Sigmoid colon (tissue), 4 donors: ENCODE results near the gene NRP1.

DNA sequence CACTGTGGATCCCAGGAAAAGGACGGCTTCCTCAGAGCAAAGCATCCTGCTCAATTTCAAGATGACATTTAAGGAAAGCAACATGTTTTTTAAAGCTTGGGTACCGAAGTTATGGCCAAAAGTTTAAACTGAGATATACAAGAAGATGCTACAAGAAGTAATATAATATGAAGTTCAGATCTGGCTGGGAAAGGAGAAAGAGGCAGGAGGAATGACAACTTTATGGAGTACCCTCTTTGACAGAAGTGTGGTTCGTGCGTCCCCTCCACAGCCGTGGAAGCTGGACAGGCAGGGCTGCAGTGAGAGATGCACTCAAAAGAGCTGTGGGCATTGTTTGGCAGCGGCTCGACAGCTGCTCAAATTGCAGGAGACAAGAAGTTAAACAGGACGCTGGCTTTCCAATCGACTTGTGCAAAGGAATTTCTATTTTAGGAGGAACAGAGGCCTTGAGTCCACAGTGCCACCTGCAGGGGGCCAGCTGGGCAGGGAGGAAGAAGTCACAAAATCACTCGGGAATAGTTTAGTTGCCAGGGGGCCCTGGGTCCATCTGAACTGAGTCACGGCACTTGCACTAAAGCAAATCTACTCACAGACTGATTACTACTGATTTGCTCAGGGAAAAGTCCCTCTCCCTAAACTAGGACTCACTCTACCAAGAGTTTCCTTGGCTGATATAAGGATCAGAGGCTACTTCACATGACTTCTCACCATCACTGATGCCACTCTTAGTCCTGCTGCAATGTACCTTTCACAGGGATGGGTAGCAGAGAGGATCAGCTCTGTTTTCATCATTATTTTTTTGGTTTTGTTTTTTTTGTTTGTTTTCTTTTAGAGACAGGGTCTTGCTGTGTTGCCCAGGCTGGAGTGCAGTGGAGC lies 201.0 kb downstream of the JCAD start:
- PRO-cap: unidirectional peak, minus-strand start at position 274 of the sequence
- RAMPAGE, long total RNA, 4 experiments: no peak in any of the 4 experiments

- PRO-cap: unidirectional peak, plus-strand start at chr10:30000984; unidirectional peak, plus-strand start at chr10:30001022
- RAMPAGE, long total RNA, 4 experiments: no peak in any of the 4 experiments
Measured at GRCh38 chr10:30000687-30001761, 58.4 kb downstream of the JCAD start.

GRCh38 chr10:30187881-30188471 lies 128.6 kb upstream of the JCAD start:
- PRO-cap: no peak
- RAMPAGE, long total RNA, 4 experiments: no peak in any of the 4 experiments

GRCh38 chr10:30247654-30248113 lies 101.4 kb downstream of the MTPAP start:
- PRO-cap: no peak
- RAMPAGE, long total RNA, 4 experiments: no peak in any of the 4 experiments

DNA sequence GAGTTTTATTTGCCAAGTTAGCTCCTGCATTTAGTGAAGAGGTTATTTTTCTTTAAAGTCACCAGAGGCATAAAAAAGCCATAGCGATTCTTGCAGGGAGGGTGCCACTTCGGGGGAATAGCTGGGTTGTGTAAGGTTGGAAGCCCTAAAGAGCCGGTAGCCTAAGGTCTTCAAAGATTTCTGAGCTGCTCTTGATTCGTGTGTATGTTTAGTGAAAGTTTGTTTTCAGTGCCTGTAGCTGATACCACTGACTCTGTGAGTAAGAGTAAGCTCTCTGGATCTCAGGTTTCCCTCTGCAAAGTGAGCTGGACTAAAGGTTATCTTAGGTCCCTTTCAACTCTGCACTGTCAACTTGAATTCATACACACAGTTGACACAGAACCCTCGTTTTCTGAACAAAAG lies 4.4 kb downstream of the MAP3K8 start:
- PRO-cap: no peak
- RAMPAGE, long total RNA, 4 experiments: no peak in any of the 4 experiments

DNA sequence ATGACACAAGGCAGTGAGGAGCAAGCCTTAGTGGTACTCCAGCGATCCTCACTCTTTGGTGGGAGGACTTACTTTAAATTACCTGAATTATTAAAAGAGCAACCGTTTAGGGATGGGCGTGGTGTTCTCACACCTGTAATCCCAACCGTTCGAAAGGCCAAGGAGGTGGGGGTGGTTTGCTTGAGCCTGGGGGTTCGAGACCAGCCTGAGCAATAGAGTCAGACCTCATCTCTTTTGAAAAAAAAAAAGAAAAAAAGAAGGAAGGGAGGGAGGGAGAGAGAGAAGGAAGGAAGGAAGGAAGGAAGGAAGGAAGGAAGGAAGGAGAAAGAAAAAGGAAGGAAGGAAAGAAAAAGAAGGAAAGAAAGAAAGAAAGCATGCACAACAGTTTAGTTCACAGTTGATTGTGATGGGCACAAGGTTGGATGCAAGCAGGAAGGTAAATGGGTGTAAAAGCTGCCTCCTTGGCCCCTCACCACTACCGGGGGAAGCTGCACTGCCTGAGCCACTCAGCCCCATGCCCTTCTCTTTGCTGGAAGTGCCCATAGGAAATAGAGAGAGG lies 19.7 kb downstream of the MAP3K8 start:
- PRO-cap: no peak
- RAMPAGE, long total RNA, 4 experiments: start-site peak on the plus strand in 2 of 4 experiments, centred at positions 211 to 227 of the sequence, 26 to 84 reads per replicate

GRCh38 chr10:30454232-30455518 lies 20.7 kb downstream of the MAP3K8 start:
- PRO-cap: no peak
- RAMPAGE, long total RNA, 4 experiments: no peak in any of the 4 experiments

GRCh38 chr10:30820152-30820626 lies 190.6 kb upstream of the LYZL2 start:
- PRO-cap: unidirectional peak, minus-strand start at chr10:30820446
- RAMPAGE, long total RNA, 4 experiments: no peak in any of the 4 experiments

- PRO-cap: no peak
- RAMPAGE, long total RNA, 4 experiments: no peak in any of the 4 experiments
Measured at GRCh38 chr10:31120212-31120901, 88.7 kb upstream of the ZNF438 start.

DNA sequence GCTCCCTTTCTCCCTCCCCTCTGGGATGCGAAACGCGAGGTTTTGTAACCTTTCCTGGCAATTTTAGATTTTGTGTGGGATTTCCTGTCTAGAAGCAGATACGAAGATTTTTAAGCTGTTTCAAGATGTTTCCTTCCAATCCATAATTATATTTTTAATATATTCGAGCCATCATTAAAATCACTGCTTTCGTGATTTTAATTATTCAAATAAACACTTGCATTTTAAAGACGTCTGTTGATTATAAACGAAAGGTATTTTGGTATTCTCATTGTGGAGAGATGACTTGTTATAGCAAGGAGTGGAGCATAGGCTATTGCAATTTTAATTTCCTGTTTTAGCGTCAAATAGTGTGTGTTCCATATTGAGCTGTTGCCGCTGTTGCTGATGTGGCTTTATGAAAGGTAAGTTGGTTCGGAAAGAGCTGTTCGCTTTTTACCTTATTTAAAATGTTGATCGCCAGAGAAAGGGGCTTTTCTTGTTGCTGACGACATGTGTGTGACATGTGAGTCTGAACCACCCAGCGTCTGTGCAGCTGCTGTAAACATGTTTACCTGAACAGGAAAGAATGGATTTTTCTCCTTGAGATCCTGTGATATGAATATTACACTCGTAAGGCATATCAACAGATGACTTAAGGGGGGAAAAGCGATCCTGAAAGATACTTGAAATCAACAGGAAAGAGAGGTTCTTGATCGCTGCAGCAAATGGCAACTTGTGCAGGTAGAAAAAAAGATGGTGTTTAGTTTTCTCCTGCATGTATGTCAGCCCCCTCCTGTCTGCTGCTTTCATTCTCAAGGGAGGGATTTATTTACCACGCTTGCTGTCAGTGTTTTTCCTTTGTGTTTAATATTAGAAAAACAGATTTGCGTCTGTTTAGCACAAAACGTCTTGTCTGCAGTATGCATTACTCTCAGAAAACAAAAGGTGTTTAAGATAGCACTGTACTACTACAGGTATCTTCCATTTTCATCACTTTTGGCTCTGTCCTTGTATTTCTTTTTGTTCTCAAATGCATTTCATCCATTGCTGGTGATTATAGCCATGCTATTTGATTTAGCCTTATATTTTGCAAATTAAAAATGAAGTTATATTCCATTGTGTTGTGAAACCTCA lies 2.5 kb downstream of the ZEB1 start:
- PRO-cap: no peak
- RAMPAGE, long total RNA, 4 experiments: no peak in any of the 4 experiments

DNA sequence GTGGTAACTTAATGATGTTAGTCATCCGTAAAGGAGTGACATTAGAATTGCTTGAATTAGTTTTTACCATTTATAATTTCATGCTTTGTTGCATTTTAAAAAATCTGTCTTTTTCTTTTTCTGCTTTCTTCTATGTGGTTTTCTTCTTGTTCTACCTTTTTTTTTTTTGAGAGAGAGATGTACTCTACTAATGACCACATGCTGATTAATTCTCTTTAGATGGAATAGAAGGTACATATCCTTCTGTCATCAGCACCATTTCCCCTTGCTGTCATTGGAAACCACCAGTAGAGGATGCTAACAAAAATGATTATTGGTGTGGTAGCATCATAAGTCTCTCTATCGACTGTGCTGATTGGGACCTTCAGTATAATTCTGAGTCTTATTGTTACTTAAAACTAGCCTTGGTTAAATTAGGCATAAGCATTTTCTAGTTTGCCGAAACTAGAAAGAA lies 3.6 kb downstream of the ZEB1 start:
- PRO-cap: no peak
- RAMPAGE, long total RNA, 4 experiments: no peak in any of the 4 experiments

DNA sequence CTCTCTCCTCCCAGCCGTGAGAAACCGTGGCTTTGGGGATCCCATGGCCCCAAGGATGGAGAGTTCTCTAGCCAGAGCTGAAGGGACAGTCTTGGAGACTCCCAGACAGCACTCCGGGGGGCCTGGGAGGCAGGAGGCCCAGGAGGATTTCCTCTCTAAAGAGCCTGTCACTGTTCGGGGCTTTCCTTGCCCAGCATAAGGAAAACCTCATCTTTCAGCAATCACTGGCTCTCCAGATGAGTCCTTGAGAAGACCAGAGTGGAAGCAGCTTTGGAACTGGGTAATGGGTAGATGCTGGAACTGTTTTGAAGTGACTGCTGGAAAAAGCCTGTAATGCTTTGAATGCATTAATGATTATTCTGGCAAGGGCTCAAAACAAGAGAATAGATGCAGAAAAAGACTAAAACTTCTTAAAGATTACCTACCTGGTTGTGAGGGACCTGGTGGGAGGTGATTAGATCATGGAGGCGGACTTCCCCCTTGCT lies 226.9 kb downstream of the ARHGAP12 start:
- PRO-cap: no peak
- RAMPAGE, long total RNA, 4 experiments: no peak in any of the 4 experiments

DNA sequence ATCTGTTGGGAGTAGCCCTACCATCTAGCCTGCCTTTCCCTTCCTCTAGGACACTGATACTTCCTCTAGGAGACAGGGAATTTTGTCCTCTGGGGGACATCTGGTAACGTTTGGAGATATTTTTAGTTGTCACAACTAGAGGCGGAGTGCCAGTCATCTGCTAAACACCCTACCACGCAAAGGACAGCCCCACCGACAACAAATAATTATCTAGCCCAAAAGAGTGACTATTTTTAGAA lies 106.0 kb downstream of the ARHGAP12 start:
- PRO-cap: no peak
- RAMPAGE, long total RNA, 4 experiments: no peak in any of the 4 experiments

GRCh38 chr10:32292854-32293273 lies 54.1 kb downstream of the EPC1 start:
- PRO-cap: no peak
- RAMPAGE, long total RNA, 4 experiments: no peak in any of the 4 experiments

- PRO-cap: no peak
- RAMPAGE, long total RNA, 4 experiments: no peak in any of the 4 experiments
Measured at GRCh38 chr10:32364287-32364877, 17.4 kb upstream of the EPC1 start.

DNA sequence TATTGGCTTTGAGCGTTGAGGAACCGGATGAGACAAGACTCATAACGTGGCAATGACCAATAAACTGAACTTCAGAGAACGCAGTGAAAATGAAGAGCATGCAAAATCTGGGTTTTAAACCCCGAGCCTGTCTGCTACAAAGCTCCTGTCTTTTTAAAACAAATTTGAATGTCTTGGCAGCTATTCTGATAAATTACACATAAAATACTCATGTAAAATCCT lies 74.7 kb upstream of the ITGB1 start:
- PRO-cap: no peak
- RAMPAGE, long total RNA, 4 experiments: no peak in any of the 4 experiments

DNA sequence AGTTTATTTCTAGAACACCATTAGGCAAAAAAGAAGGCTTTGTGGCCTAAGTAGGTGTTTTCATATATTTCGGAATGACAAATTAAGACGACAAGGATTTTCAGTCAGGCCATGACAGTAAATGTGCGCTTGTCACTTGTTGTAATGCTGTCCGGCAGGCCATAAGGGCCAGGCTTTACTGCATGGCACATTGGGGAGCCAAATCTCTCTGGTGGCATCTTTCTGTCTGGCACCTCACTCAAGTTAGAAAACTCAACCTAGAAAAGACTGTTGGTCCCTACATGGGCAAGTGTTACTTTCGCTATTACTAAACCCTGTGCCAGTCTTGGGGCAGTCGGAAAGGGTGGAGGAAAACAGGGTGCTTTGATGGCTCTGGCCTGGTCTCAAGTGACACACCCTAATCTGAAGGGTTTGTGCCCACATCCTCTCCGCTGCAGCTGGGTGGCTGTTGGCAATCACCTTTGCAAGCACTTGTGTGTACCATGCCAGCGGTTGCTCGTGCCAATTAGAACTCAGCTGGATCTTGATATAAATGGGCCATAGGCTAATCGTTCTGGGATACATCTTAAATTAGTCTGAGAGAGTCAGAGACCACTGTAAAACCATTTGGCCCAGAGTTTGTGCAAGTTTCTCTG lies 159.7 kb upstream of the ITGB1 start:
- PRO-cap: no peak
- RAMPAGE, long total RNA, 4 experiments: no peak in any of the 4 experiments

DNA sequence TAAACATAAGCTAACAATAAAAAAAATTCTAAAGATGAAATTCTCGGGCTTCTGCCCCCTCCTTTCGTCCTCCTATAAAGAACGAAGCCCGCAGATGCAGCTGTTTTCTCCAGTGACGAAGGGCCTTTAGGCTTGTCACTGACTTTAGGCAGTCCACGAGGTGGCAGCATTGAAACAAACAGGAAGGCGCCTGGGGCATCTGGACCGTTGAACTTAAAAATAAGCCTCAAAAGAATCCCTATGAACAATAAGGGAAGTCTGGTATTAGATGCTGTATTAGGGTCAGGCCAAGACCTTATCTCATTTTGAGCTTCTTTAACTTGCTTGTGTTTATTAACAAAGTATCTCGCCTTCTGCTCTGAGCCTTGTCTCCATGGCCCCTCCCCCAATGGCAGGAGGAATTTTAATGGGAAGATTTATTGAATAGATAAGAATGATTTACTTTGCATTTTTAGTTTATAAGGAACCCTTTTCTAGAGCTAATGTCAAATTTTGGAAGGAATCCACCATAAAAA lies 141.0 kb downstream of the NRP1 start:
- PRO-cap: no peak
- RAMPAGE, long total RNA, 4 experiments: no peak in any of the 4 experiments

DNA sequence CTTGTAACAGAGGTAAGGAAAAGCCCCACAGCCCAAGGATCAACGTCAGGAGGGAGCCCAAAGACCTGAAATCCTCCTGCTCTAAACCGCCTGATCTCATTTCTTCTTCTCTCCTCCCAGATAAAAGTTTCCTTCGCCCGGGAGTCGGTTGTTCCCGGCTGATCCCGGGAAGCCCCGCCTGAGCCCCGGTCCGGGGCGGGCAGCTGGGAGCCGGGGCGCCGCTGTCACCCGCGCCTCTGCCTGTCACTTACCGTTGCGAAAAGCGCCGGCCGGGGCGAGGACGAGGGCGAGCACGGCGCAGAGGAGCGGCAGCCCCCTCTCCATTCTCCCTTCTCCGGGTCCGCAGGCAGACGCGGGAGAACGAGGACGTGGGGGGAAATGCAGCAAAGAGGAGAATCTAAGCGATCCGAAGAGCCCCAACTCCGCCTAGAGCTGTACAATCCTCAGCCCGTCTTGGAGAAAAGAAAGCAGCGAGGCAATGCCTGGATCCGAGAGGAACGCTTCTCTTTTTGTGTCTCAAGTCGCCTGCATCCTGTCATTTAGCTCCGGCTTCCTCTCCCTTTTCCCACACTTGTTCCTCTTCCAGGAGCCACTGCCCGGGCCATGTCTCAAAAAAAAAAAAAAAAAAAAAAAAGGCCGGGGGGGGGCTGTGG lies at the start of gene NRP1:
Gene NRP1 (minus strand): TSS at position 609 of the 653 bp plus-strand sequence.
- PRO-cap: unidirectional peak, minus-strand start at position 573 of the sequence
- RAMPAGE, long total RNA, 4 experiments: start-site peak on the minus strand in 4 of 4 experiments, centred at positions 534 to 537 of the sequence, 296 to 563 reads per replicate

DNA sequence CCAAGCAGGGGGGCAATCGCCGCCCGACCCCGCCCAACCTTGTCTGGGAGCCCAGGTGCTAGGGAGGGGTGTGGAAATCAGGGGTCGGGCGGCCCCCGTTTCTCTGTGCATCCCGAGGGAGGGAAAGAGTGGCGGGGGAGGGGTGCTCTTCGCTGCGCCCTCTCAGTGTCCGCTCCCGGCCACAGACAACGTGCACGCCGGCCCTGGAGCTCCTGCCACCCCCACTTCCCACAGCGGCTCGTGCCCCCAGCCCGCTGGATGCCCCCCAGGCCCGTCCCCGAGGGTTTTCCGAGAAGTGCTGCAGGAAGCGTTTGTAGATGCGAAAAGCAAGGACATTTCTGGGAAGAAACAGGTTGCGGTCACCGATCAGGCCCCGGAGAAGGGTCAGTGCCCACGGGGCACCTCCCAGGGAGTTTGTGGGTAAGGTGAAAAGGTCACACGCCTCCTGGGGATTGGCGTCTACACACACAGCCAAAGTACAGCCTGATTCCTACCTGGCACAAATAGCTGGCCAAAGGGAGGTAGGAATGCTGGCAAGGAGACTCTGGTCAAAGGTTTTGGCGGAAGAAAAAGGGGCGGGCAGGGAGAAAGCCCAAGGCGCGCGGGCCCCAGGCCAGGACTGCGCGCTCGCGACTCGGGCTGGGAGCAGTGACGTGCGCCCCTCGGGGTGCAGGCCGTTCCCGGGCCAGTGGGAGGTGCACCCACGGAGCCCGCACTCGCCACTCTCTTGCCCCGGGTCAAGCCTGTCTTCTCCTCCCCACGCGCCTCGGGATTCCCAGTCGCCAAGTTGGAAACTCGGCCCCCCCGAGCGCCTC lies 1.4 kb upstream of the NRP1 start:
- PRO-cap: no peak
- RAMPAGE, long total RNA, 4 experiments: no peak in any of the 4 experiments